Pulmonary artery (tissue), 1 donor: Measurements from ENCODE around the gene MSANTD3.

GRCh38 chr9:98004864-98005511, 21.8 kb downstream of the ANP32B start:
- PRO-cap: no peak

- PRO-cap: unidirectional peak, plus-strand start at chr9:98076103
These were observed 19.4 kb downstream of the NANS start for GRCh38 chr9:98075813-98076391.

GRCh38 chr9:98092100-98092444, 26.9 kb downstream of the TRIM14 start:
- PRO-cap: no peak

- PRO-cap: no peak
These were observed 17.2 kb downstream of the TRIM14 start for GRCh38 chr9:98101679-98102324.

GRCh38 chr9:98108119-98108348, 11.0 kb downstream of the TRIM14 start:
- PRO-cap: no peak

DNA sequence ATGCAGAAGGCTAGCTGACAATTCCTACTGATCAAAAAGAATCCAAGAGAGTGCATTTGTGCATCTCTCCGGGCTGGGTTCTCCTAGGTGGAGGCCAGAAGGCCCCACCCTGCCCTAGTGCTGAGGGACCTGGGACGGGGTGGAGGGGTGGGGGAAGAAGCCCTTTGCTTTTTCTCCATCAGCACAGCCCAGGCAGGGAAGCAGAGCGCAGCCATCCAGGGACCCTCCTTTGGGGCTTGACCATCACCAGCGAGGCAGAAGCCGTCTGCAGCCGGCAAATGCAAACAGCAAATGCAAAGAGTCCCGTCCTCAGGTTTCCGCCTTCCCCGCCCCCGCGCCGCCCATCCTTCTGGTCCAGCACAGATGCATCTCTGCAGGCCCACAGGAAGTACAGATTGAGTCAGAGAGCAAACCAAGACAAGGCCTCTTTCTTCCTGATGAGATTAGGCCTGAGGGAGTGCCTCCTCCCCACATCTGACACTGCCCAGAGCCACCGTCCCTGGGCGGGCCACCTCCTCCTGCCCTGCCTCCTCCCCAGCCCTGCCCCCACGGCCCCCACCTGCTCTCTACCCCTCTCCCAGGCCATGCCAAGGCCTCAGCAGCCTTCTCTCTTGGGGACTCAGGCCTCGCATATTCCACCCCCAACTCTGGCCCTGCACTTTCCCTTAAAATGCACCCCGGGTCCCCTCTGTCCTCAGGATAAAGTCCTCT, 23.4 kb downstream of the CORO2A start:
- PRO-cap: no peak

DNA sequence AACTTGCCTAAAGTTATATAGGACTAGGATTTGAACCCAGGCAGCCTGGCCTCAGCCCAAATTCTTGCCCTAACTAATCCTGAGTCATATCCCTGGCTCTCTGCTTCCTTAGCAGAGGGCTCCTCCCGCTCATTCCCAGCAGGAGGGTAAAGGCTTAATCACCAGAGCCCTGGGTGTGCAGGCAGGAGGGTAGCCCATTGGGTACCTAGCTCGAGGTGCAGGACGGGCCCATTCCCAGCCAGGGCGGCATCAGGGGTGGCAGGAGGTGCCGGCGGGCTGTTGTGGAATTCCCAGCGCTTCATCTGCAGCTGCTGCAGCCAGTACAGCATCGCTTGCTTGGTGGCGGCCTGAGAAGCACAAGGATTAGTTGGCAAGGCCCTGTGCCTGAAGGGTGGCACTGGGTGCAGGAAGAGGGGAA, 3.9 kb downstream of the TBC1D2 start:
- PRO-cap: no peak

DNA sequence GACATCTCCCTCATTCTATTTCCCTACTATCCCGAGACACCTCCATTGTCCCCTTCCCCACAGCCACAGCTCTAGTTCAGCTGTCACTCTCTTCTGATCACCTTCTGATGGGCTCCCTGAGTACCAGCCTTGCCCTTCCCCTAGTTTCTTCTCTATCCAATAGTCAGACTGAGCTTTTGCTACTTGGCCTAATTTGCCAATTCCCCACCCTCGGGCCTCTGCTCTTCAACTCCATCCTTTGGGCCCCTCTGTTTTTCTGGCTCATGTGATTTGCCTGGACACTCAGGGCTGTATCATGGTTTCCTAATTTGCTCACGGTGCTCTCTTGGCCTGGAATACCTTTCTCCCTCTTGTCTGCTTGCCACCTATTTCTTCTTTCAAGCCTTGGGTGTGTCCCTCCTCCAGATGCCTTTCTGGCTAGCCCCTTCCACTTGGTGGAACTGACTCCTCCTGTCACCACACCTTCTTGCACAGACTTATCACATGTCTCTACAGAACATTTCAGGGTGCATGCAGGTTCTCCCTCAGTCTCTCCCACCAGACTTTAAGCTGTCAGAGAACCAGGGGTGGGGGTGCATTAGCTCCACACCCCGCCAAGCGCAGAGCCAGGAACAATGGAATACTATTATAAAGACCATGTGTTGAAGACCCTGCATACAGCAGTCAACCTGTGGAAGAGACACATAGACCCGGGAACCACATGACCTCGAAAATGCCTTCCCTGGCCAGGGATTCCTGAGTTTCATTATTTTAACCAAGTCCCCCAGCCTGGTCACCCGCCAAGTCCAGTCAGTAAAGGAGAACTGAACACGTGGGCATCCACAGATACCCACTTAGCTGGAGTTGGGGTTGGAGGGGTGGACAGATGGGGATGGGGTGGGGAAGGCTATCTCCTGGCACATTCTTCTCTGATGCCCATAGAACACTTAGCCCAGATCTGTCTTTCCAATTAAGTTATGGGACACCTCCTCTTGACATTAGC, 1.8 kb downstream of the TBC1D2 start:
- PRO-cap: no peak

DNA sequence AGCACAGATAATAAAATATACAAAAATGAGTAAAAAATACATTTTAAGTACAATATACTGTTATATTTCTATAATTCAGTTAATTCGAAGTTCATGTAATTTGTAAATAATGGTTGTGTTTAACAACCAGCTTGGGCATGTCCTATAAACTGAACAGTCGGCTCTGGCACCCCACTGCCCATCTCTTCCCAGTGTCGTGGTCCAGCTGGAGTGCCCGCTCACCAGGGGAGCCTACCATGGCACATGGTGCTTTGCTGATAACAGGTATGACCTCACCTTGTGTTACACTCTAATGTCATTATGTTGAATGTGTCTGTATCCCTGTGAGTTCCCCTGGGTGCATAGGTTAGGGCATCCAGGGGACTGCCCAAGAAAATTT, 42.6 kb downstream of the ANKS6 start:
- PRO-cap: no peak

DNA sequence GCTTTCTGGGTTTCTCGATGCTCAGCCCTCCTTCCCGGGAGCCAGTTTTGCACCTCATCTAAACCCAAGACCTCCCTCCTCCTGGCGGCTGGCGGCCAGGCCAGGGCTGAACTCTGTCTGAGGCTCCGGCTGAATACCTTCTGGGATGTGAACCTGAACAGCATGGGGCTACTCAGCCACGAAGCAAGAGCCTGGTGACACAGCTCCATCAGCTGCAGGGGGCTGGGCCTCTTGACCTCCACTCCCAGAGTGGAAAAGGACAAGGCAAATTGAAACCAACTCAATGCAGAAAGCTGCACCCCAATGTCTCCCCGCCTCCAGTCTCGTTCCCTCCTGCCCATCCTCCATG, 4.7 kb downstream of the ANKS6 start:
- PRO-cap: no peak

- PRO-cap: no peak
These were observed 10.1 kb downstream of the COL15A1 start for GRCh38 chr9:98953837-98954162.

DNA sequence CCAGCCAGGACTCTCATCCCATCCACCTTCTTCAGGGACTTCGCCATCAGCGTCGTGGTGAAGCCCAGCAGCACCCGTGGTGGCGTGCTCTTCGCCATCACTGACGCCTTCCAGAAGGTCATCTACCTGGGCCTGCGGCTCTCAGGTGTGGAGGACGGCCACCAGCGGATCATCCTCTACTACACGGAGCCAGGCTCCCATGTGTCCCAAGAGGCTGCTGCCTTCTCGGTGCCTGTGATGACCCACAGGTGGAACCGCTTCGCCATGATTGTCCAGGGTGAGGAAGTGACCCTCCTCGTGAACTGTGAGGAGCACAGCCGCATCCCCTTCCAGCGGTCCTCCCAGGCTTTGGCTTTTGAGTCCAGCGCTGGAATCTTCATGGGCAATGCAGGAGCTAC, 42.0 kb downstream of the COL15A1 start:
- PRO-cap: no peak

DNA sequence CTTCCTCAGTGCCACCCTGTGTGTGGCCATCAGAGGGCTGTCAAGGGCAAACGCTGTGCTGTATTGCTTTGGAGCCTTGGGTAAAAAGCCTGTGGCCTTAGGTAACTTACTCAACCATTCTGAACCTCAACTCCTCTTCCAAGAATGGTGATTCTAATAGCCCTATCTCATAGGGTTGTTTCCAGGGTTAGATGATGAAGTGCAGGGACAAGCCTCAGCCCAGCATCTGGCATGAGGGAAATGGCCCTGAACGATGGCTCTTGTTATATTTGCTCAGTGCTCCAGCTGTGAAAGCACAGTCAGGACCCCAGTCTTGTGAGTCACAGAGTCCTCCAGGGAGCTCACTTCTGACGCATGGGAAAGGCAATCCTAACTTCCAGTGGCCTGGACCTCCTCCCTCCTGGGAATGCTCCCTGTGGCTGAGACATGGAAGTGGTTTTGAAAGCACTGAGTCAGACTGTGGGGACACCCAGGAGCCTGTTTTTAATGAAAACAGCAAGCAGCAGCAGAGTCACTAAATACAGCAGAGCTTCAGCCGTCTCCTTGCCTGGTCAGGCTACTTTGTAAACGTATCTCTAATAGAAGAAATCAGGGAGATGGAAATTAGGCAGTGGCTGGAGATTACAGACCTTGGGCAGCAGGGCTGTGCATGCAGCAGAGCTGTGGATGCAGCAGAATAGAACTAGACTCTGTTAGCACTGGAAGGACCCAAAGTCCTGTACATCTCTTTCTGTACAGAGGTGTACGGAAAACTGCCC, 45.9 kb downstream of the COL15A1 start:
- PRO-cap: no peak

- PRO-cap: no peak
These were observed 2.7 kb downstream of the TGFBR1 start for GRCh38 chr9:99107599-99108031.

DNA sequence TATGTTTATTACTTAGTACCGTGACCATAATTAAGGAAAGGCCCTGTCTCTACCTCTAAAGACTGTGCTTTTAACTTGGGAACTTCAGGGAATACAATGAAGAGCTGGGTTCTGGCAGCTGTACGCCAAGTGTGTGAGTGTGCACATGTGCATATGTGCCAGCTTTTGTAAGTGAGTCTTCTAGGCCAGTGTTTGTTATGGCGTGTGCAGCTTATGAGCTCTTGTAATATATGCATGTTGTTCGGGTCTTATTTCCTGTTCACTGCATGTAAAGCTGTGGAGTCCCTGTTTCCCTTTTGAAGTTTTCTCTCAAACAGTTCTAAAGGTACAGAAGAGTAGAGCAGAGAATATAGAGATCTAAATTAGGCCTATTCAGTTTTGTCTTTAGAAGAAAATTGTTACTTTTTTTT, 30.5 kb downstream of the TGFBR1 start:
- PRO-cap: no peak

- PRO-cap: no peak
These were observed 45.2 kb downstream of the TGFBR1 start for GRCh38 chr9:99150051-99150671.

DNA sequence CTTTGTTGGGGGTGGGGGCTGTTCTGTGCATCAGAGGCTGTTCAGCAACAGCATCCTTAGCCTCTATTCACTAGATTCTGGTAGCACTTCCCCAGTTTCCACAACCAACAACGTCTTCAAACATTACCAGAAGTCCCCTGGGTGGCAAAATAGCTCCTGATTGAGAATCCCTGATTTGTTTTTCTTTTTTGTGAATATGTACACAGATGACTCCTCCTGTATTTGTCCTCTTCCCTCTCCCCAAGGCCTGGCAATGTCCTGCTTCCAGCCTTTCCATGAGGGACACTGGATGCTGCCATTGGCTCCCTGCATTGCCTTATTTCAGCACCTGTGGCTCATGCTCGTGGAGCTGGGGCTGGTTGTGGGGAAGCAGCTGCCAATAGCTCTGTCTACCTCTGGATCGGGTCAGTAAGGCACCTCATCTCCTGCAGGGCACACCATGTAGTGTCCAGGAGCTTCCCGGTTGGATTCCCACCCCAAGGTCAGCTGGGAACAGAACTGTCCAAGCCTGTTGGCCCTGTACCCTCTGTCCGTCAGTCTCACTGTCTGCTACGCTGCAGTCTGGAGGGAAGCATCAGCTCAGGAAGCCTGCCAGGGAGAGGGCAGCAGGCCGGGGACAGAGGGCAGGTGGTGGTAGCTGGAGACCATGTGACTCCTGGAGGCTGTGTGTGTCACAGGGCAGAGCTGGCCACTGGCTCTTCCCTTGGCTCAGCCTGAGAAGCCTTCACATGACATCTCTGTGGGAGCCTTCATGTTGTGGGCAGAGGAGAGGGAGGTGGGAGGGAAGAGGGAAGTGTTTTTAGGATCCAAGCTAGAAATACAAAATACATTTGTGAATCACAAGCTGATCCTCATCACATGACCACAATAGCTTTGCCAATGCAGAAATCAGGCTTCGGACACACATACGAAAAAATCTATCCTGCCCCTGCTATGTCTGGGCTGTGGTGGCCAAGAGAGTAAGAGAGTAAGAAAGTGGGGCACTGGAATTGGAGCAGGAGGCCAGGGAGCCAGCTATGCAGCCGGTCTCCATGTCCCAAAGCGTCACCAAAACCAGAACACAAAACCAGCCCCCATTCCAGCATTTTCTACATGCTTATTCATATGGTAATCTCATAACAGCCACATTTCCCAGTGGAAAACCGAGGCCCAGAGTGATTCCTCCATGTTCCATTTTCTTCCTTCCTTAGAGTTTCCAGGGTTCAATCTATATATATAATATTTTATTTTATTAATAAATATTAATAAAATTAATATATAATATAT, 134.5 kb downstream of the SEC61B start:
- PRO-cap: no peak

DNA sequence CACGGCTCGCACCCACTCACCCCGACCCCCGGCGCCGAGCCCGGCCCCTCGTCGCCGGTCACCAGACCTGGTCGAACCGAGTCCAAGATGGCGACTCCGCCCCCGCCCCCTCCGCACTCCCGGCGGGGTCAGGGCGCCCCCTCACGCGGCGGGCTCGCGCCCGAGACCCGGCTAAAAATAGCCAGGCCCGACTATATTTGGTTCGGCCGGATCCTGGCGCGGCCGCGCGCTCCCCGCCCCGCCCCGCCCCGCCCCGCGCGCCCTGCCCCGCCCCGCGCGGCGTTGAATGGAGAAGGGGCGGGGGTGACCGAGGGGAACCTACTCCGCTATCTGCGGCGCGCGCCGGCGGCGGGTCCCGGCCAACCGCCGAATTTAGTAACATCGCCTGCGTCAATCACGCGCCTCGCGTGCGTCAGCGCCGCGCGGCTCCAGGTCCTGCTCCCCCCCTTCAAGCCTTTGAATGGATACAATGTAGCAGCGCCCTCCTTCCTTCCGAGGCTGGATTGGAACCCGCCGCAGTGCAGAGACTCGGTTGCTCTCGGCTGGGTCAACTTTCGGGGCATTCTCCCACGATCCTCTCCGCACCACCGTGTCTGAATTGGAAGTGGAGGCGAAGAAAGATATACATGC, 1.8 kb upstream of the NR4A3 start:
- PRO-cap: bidirectional peak, plus-strand start at position 459 of the sequence, minus-strand start at position 118 of the sequence

DNA sequence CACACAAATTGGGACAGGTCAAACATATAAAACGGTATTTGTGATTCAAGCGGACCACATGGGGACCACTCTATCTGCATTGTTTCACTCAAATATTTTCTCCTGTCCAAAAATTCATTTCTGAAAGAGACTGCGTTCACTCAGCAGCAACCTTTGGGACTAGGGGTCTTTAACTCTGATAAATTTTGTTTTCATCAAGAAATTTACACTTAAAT, 1.2 kb upstream of the NR4A3 start:
- PRO-cap: no peak

DNA sequence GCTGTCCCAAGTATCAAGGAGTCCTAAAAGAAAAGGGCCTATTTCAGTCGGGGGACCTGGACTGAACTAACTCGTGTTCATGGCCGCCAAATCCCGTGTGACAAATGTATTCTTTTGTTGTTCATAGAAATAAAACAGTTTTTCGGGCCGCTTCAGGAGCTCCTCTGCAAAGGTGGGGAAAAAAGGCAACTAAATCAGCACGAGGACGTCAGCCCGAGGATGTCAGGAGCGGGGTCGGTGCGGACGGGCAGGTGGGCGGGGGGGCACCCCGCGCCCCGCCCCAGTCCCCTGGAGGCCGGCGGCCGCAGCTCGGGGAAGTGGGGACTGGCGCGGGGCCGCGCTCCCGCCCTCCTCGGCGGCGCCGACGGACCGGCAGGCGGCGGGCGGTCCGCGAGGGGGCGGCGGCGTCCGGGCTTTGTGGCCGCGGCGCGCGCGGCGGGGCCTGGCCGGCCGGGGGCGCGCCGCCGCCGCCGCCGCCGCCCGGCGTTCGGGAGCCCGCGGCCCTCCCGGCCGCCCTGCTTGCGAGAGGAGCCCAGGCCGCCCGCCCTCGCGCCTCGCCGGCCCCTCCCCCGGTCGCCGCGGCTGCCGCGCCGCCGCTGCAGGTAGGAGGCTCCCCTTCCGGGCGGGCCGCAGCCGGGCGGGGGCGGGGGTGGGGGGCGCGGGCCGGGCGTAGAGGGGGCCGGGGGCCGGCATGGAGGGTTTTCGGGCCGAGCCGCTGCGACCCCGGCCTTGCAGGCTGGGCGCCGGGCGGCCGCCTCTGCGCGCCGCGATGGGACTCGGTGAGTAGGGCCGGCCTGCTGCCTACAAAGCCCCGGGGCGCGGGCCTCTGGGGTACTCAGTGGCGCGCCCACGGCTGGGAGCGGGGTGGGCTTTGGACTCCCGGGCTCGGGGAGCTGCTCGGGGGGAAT, at the start of gene MSANTD3:
Gene MSANTD3 (plus strand): TSS at position 352 of the 908 bp plus-strand sequence.
- PRO-cap: bidirectional peak, plus-strand start at position 418 of the sequence, minus-strand start at position 326 of the sequence